H9 (cell line): ENCODE measurements around a stretch of chr3.

DNA sequence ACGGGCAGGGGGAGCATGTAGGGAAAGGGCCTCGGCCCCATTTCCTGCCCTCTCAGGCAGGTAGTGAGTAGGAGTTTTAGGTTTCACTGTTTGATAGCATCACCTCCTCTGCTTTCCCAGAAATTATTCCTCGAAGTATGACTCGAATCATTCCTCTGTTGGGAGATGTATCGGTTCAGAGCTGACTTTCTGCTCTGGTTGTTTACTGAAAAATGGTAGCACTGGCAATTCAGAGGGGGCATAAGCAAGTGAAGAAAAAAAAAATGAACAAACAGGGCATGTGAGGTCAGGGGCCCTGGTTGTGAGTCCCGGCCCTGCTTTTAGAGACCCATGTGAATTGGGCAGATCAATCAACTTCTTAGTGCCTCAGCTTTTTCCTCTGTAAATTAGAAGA, 130.8 kb downstream of the LPP start:
- PRO-cap, result no peak

GRCh38 chr3:188322714-188323543, 169.0 kb downstream of the LPP start:
- PRO-cap, result no peak

GRCh38 chr3:188394476-188395056, 240.6 kb downstream of the LPP start:
- PRO-cap, result no peak

DNA sequence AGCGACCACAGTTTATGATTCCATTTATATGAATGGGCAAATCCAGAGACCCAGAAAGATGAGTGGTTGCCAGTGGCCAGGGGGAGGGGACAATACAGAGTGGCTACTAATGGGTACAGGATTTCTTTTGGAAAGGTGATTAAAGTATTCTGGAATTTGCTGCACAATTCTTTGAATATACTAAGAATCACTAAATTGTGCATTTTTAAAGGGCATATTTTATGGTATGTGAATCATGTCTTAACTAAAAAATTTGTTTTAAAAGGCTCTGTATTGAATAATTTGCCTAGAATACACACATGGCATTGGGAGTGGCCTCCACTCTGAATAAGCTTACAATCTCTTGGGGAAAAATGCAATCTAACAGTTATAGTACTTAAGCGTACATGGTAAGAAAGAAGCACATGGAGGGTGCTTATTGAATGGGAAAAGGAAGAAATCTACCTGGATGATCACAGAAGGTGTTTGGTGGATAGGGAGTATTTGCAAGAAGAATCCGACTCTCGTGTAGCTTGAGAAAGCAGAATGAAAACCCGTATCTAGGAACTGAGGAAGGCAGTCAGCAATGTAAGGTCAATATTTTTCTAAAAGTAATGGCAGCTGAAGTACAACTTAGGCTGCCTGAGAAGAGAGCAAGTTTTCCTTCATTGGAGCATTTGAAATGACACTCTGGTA, 385.1 kb downstream of the LPP start:
- PRO-cap, result no peak

- PRO-cap, result no peak
Measured at GRCh38 chr3:188581502-188581684, 427.4 kb downstream of the LPP start.

DNA sequence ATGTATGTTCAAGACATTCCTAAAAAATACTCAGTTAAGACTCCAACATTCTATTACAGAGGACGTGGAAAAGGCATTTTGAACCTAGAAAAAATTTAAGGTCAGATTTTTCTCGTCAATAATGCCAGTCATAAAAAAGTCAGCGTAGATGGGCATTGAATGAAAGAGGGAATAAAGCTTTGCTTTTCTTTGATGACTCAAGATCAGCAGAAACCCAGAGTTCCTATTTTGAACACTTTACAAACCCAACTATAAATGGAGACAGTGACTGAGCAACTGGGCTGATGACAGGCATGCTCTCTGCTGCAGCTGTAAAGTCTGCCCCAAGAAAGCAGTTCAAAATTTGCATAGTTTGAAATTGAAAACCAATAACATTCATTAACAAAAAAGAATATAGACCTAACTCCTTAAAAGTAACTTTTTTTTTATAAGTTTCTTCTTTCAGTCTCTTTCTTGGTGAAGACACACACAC, 452.7 kb downstream of the LPP start:
- PRO-cap, result no peak

- PRO-cap, result unidirectional peak, plus-strand start at chr3:188636177
Measured at GRCh38 chr3:188635500-188636362, 481.8 kb downstream of the LPP start.

DNA sequence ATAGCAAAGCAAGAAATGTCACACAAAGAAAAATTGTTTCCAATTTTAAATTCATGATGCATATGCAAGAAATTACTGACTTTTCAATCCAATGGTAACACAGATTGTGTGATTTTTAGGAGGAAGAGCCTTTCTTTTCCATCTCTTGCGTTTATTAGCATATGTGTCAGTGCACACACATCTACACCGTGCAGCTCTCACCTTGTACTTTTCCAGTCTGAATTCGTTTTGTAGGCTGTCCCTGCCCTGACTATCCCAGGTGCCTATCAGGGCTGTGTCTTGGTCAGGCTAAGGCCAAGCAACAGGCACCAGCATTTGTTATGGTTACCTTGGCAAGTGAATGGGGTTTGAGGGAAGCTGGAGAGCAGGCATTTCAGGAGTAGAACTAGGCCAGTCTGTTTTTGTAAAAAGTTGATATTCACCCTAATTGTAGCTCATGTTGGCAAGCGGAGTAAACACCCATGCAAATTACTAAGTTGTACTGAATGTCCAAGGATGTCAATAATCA, 489.5 kb upstream of the TPRG1 start:
- PRO-cap, result no peak

GRCh38 chr3:188682819-188683496, 488.8 kb upstream of the TPRG1 start:
- PRO-cap, result no peak

DNA sequence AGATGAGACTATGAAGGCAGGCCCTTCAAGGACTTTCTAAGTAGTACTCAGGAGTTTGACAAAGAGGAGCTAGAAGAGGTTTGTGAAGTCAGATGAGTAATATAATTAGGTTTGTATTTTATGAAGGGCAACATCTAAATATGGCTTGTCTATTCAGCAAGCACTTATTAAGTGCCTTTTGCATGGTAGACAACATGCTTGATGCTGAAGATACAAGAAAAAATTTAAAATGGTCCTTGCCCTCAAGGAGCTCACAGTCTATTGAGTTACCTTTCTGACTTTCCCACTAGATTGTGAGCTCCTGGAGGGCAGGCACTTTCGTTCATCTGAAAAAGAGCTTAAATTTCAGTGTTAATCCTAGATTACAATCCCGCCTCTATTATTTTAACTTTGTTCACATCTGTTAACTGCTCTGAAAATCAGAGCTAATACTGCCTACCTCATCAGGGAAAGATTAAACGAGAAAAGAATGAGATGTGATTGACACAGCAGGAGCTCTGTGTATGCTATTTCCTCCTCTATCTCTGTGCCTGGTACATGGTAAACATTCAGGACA, 483.1 kb upstream of the TPRG1 start:
- PRO-cap, result no peak

- PRO-cap, result no peak
Measured at GRCh38 chr3:188795810-188796592, 375.8 kb upstream of the TPRG1 start.

- PRO-cap, result no peak
Measured at GRCh38 chr3:188978202-188978680, 193.5 kb upstream of the TPRG1 start.

- PRO-cap, result no peak
Measured at GRCh38 chr3:189119989-189120504, 51.7 kb upstream of the TPRG1 start.

GRCh38 chr3:189166867-189167548, 4.8 kb upstream of the TPRG1 start:
- PRO-cap, result no peak

DNA sequence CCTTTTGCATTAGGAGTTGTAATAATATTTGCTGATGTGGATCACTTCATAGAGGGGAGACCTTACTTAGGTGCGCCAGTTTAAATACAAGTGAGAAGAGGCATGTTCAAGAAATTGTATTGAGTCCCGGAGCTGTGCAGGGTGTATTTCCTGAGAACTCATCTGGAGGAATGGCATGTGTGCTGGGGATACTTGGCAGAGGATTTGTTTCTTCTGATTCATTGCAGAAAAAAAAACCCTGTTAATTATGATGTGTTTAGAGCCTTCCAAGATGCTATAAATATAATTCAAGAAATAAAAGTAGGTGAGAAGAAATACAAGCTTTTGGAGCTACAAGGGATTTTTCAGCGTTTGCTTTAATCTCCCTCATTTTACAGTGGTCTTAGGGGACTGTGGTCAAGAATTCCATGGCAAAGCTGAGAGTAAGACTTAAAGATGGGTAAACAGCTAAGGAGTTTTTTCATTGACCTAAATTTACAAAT, 97.6 kb downstream of the TPRG1 start:
- PRO-cap, result no peak

DNA sequence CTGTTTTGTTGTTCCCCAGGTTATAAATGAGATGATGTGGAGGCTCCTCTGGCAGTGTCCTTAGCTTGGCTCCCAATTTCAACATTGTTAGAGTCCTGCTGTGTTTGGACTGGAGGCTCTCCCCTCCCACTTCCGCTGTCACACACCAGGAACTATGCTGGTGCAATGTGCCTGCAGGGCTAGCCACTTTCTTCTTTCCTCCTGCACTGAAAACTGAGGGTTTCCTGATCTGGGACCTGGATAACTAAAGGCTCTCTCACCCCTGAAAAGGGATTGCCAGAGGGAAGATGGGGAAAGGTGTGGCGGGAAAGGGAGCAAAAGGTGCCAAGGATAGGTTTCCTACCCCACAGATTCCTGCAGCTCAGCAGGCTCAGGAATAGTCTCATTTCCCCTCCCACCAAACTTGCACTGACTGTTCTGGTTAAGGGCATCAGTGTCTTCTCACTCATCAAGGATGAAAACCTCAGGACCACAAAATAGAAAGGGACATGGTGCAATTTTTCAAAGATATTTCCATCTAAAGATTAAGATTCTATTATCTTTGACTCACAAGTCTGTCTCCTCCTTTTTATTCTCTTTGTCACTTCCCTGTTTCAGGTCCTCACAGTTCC, 121.5 kb downstream of the TPRG1 start:
- PRO-cap, result no peak

DNA sequence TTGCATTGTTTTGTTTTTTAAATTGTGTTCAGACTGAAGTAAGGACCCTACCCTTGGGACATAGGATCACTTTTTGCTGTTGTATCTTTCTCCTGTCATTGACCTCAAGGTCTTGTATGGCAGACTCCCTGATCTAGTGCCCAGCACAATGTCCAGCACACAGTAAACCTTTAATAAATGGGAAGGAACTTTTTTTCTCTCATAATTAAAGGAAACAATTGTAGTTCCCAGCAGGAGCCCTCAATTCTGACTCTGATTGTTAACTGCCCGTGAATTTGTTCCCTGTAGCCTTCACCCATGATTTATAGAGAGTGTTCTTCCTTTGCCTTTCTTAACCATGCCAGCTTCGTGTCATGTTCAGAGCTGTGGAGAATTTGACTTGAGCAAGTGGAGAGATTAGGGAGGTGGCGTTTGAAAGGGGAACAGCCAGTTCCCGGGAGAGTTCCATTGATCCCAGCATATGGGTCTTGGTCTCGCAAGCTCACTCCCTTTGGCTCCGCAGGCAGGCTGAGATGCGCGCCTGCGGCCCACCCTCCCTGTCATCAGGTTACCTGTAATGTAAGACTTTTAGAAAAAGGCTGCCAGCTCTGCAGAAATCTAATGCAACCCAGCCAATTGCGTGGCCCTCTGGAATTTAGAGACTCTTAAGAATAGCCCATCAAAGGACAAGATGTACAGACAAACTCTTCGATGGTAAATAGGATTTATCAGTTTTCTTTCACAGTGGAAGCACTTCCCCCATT, 182.6 kb downstream of the TP63 start:
- PRO-cap, result no peak

- PRO-cap, result no peak
Measured at GRCh38 chr3:190003458-190004067, 117.1 kb downstream of the P3H2 start.

DNA sequence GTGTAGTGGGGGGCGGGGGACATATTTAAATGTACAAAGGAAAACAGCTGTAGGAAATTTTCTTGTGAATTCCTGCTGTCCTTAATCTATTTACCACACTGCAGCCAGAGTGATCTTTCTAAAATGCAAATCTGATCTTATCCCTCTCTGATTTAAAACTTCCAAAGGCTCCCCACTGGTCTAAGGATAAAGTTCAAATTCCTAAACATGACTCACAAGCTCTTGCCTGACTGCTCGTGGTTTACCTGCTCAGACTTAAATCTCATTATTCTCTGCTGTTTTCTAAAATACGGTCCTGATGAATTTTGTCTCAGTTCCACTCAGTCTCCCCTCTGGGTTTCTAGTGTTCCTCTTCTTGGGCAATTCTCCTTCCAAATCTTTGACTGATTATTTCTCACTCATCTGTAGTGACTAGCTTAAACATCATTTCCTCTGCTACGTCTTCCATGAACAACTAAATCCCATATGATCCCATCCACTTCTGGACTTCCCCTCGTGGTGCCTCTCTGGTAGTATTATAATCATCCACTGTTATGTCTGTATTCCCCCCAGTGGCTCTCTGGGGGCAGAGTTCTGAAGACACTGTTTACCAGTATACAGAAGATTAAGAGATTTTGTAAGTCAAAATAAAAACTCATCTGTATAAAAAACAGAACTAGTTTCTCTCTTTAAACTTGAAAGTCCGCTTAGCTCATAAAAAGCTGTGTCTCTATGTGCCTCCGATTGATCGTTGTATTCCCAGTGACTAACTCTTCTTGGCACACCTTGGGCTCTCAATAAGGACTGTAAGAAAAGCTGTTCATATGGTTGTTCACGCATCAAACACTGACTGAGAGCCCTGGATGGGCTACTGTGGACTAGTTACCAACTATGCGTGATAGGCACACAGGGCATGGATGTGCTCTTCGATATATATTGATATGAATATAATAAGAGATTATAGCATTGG, 108.2 kb downstream of the P3H2 start:
- PRO-cap, result bidirectional peak, plus-strand start at position 265 of the sequence, minus-strand start at position 127 of the sequence

DNA sequence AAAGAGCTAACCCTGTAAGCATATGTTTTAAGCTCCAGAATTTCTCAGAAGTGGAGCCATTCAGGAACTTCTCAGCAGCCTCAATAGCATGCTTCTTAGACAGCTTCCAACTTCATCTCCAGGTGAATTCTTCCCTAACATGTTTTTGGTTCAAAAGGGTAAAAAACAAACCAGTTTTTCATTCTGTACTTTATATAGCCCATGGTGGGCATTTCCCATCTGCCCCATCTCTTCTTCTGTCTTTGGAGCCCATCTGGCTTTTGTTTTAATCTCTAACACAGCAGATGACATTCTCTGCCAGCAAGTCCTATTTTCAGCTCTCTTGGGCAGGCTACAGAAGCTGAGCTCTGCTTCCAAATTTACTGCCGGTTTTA, 26.8 kb upstream of the IL1RAP start:
- PRO-cap, result no peak